Measurements from ENCODE around the gene GRIA1.

DNA sequence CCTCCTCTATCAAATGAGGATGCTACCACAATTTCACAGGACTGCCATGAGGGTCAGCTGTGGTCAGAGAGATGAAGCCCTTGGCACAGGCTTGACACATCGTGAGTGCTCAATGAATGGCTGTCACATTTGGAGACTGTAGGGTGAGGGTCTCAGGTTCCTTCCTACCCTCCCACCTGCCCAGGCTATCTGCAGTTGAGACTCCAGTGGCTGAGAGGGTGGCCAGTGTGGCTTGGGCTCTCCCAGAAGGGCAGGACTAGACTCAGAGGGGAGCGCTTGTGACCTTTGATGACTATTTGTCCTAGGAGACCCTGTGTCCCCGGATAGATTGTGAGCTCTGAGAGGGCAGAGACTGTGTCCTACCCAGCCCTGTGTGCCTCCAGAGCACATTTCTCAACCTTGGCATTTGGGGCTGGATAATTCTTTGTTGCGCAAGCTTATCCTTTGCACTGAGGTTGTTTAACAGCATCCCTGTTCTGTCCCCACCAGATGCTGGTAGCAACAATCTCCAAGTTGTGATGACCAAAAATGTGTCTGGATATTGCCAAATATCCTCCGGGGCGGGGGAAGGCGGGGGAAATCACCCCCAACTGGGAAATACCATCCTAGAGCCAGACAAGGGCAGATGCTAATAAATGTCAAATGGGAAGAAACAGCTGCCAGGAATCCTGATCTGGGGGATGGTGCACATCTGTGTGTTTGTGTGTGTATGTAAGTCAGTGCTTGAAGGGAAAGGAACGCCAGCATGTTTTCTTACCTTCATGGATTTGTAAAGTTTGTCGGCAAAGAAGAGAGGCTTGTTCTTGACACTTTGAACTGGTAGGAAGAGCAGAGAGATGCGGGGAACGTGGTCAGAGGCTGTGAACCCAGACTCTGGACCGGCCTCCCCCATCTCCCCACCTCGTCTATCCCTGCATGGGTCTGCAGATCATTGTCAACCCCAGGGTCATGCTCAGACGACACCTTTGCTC, 23.9 kb upstream of the TNIP1 start:
- PRO-cap, result no peak

GRCh38 chr5:151151725-151152303, 5.8 kb downstream of the ANXA6 start:
- PRO-cap, result no peak

DNA sequence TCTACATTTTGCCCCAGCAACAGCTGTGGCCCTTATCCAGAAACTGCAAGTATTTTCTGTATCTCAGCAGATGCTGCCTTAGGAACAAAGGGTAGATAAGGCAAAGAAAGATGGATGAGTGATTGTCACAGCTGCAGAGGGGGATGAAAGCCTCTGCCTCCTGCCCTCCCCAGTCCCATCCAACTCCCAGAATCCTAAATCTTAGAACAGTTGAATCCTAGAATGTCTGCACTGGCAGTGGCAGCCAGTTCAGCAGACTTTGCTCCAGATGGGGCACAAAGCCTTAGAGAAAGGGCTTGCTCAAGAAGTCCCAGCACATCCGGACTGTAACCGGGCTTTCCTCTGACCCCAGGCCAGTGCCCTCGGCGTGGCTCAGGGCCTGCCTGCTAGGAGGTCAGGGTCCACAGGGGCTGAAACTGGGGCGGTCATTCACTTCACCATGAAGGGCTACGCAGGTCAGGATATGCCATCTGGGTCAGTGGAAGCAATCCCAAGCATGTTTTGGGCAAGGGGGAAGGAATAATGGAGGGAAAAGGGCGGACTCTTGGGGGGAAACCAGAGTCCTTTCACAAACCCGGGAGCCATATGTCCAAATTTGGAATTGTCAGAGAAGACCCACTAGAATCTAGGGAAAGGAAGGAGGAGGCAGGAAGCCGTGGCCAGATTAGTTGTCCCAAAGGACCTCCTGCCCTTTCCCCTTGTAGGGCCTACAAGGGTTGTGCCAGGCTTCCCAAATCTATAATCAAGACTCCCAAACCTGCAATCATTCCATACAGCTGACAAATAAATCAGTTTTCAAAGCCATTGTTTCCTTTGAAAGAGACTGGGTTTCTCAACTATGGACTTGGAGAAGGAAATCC, 1.3 kb downstream of the ANXA6 start:
- PRO-cap, result no peak

- PRO-cap, result unidirectional peak, plus-strand start at chr5:151222106
Measured at GRCh38 chr5:151221937-151222488, 1.9 kb downstream of the CCDC69 start.

DNA sequence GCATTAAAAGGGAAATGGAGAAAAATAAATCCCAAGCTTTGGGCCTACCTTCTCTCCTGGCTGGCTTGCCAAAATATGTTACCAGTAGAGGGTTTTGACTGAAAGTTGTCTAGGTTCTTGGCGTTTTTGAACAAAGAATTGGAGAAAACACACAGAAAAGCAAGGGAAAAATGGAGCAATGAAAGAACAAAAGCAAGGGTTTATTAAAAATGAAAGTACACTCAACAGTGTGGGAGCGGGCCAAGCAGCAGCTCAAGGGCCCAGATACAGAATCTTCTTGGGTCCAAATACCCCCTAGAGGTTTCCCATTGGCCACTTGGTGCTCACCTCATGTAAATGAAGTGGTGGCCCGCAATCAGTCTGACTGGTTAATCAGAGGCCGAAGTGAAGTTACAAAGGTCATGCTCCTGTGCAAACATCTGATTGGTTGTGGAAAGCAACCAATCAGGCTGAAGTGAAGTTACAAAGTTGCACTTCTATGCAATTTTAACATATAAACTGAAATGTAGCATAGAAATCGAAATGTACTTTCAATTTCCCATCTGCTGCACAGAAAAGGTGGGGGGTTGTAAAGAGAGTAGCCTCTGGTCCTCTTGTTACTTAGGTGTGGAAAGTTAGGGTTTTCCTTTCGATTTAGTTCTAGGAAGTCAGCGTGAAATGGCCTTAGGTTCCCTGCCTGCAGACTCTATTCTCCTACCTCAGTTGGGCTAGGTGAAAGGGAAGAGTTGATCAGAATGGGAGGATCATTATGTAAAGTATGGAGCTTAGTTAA, 1.9 kb upstream of the GM2A start:
- PRO-cap, result no peak

DNA sequence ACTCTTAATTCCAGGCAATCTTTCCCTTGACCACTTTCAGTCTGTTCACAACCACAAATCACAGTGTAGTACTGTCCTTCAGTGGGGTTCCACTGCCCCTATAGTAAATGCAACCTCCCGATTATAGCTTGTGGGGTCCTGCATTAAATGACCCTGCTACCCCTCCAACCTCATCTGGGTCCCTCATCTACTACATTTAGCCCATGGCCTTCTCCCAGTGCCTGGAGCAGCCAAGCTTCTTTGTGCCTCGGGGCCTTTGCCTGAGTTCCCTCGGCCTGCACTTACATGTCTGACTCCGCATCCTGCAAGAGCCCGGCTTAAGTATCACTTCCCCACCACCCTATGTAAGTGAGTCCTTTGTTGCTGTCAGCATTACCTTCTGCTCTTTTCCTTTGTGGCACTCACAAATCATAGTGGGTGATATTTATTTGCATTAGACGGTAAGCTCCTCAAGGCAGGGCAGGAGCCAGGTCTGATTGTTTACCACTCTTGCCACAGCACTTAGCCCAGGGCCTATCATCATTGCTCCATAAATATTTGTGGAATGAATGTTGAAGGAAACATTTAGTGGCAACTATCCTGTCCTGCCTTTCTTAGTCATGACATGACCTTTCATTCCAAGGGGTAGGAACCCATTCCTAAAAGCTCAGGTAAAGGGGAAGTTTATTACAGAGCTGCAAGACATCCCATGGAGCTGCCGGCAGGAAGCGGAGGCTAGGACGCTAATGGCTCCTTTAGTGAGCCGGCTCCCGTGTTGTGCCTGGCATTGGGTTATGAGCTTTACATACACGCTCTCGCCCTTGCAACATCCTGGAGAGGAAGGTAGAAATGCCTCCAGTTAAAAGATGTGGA, 4.8 kb downstream of the GM2A start:
- PRO-cap, result no peak

- PRO-cap, result no peak
Measured at GRCh38 chr5:151267334-151268390, 14.7 kb downstream of the GM2A start.

- PRO-cap, result no peak
Measured at GRCh38 chr5:151345802-151346415, 1.4 kb downstream of the SLC36A2 start.

DNA sequence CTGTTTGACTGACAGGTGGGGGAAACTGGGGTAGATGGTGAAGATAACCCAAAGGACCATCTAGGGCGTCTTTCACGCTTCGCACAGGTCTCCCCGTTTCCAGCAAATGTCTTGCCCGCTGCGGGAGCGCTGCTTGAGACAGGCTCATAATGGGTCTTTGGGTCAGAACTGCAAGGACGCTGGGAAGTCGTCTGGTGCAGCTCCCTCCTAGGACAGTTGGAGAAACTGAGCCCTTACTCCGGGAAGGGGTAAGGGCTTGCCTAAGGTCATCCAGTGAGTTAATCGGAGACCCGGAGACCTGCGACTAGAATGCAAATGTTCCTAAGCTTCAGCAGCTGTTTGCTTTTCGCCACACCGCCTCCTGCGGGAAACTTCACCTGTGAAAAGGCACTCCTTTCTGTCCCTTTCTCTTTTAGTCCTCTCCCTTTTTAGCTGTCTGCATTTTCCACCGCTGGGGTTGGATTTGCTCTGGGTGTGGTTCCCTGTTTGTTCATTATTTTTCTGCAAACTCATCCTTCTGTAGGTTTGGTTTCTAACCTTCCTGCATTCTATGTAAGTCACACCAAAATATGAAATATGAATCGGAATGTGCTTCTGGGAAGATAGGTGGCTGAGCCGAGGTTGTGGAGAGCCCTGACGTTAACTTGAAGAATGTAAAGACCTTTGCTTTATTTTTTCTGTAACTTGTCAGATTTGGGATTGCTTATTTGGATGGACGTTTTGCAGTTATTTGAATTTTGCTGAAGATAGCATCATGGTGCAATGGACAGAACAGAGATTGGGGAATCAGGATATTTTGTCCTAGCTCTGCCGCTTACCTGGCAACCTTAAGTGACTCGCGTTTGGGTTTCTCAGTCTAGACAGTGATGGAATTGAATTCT, 816 bp downstream of the SLC36A1 start:
- PRO-cap, result no peak

DNA sequence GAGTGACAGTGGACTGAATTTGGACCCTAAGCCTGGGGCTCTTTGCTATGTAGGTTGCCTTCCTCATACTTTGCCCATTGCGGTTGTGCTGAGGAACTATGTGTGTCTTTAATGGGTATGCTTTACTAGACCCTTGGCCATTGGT, 46.6 kb downstream of the SLC36A1 start:
- PRO-cap, result no peak

- PRO-cap, result no peak
Measured at GRCh38 chr5:151703233-151703783, 16.6 kb upstream of the SPARC start.

DNA sequence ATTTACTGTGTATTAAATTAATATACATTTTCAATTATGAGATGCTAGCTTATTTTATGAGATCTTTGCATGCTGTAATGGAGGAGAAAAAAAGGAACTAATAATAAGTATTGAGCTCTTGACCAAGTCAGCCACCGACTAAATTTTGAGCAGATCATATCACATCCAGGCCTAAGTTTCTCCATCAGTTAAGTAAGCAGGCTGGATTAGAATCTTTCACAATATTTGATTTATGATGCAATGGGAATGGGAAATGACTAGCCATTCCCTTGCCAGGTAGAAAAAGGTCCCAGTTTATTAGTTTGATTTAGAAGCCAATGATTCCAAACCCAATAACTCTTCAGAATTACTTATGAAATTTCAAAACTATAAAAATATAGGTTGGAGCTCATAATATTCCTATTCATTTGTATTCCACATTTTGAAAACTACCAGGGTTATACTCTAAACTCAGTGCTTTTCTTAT, 533.2 kb upstream of the GRIA1 start:
- PRO-cap, result no peak

- PRO-cap, result no peak
Measured at GRCh38 chr5:153490090-153491077, at the start of gene GRIA1. TSS of gene GRIA1 (plus strand) at chr5:153490670.

DNA sequence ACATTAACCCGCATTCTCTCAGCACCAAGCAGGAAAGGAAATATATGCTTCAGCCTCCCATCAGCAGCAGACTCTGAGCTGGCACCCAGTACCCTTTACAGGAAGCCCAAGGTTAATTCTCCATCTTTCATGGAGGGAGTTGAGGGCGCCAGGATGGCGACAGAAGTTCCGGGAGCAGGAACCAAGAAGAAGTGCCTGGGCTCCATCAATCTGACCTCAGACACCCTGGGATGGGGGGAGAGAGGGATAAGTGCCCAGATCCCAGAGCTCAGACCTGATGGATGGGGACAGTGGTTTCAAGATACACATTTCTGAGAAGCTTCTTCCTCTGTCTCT, 192.4 kb downstream of the GRIA1 start:
- PRO-cap, result no peak

GRCh38 chr5:153740038-153740384, 249.5 kb downstream of the GRIA1 start:
- PRO-cap, result unidirectional peak, plus-strand start at chr5:153740253

- PRO-cap, result unidirectional peak, plus-strand start at chr5:154002349
Measured at GRCh38 chr5:154002076-154002518, 36.6 kb downstream of the FAM114A2 start.

GRCh38 chr5:154191519-154192423, 1.2 kb downstream of the GALNT10 start:
- PRO-cap, result no peak

- PRO-cap, result no peak
Measured at GRCh38 chr5:154197973-154198763, 7.6 kb downstream of the GALNT10 start.

- PRO-cap, result no peak
Measured at GRCh38 chr5:154447265-154447735, 1.5 kb downstream of the SAP30L start.

GRCh38 chr5:154648529-154649254, 106.5 kb upstream of the LARP1 start:
- PRO-cap, result no peak

Data from trachea (tissue), 1 donor.